Pulmonary artery (tissue), 1 donor: ENCODE measurements around a stretch of chr3.

- PRO-cap = no peak
Measured at GRCh38 chr3:197912455-197913875, 37.0 kb upstream of the RPL35A start.

DNA sequence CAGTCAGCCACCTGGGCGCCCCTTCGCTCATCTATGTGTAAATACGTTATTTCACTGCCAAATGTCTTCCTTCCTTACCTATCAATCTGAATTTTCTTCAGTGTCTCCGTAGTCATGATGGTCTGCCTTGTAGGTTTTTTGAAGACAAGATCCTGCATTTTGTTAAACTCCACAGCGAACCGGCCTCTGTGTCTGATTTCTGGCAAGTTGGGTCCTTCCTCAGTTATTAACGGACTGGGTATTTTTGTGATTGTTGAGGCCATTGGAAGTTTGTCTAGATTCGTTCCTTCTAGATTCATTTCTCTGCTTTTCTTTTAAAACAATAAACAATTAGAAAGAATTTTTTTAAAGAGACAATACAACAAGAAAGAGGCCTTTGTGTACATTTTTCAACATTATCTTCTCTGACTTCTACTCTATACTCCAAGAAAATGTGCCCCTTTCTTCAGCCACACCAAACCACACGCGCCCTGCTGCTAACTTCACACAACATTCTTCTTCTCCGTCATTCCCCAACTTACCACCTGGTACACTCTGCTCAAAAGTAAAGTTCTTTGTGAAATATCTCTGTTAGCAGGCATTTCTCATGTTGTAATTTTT lies 11.4 kb upstream of the RPL35A start:
- PRO-cap = no peak

DNA sequence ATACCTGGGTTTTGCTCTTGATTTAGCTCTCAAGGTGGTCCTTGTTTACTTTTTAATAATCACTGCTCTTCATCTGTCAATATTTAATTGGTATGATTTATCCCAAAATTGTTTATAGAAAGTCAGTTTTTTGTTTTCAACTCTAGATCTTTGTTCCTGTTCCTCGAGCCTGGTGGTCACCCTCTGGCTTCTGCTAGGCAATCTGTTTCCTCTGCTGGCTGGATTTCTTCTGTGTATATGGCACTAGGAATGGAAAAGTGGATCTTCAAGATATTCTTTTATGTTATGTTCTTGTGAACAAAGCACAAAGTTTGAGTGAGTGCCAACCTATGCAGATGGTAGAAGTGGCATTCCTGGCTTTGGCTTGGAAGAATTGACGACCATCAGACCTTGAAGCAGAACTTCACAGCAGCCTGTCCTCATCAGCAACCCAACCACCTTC lies 78.4 kb downstream of the LMLN start:
- PRO-cap = no peak

DNA sequence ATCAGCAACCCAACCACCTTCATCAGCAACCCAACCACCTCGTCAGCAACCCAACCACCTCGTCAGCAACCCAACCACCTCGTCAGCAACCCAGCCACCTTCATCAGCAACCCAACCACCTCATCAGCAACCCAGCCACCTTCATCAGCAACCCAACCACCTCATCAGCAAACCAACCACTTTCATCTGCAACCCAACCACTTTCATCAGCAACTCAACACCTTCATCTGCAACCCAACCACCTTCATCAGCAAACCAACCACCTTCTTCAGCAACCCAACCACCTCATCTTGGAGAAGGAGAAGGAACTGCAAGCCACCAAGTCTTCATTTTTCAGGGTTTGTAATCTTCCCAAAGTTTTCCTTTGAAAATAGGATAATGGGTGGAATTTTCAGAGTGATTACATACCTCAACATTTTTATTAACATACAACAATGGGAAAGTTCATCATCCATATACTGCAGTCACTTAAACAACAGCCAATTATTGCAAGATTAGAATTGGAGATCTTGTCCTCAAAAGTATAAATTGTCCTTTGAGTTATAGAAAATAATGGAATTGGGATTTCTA lies 78.9 kb downstream of the LMLN start:
- PRO-cap = no peak

GRCh38 chr3:198042120-198042468 lies 82.1 kb downstream of the LMLN start:
- PRO-cap = no peak